ENCODE results near the gene USF2.

DNA sequence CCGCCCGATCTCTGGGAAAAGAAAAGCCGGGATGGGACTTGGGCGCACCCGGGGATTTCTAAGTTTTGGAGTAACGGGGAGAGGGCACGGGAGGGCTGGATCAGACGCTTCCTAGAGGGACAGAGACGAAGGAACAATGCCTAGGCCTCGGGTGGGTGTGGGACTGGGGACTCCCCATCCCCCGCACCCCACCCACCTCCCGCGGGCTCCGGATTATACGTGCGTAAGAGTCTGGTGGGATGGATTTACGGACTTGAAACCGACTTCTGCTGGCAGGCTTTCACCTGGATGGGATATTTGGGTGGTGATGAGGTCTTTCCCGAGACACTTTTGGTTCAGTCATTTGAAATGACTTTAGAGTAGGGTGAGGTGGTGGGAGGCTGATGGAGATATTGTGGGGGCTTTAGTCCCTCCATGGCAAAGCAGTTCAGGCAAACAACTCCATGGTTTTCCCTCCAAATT lies 653 bp downstream of the LSR start:
- PRO-cap = no peak

DNA sequence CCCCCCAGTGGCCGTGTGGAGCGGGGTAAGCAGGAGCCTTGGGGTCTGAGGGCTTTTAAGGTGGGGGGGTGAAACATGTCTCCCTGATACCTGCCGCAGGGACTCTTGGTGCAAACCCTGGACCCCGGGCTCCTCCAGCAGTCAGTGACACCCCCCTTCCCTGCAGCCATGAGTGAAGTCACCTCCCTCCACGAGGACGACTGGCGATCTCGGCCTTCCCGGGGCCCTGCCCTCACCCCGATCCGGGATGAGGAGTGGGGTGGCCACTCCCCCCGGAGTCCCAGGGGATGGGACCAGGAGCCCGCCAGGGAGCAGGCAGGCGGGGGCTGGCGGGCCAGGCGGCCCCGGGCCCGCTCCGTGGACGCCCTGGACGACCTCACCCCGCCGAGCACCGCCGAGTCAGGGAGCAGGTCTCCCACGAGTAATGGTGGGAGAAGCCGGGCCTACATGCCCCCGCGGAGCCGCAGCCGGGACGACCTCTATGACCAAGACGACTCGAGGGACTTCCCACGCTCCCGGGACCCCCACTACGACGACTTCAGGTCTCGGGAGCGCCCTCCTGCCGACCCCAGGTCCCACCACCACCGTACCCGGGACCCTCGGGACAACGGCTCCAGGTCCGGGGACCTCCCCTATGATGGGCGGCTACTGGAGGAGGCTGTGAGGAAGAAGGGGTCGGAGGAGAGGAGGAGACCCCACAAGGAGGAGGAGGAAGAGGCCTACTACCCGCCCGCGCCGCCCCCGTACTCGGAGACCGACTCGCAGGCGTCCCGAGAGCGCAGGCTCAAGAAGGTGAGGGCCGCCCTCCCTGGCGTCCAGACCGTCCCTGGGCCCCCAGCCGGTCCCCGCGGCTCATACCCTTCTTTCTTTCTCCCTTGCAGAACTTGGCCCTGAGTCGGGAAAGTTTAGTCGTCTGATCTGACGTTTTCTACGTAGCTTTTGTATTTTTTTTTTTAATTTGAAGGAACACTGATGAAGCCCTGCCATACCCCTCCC lies 1.5 kb upstream of the USF2 start:
- PRO-cap = bidirectional peak, plus-strand start at position 751 of the sequence, minus-strand start at position 761 of the sequence

GRCh38 chr19:35268772-35269188 lies at the start of gene USF2:
Gene USF2 (plus strand): TSS chr19:35268962.
- PRO-cap = bidirectional peak, plus-strand start at chr19:35268973, minus-strand start at chr19:35268920

- PRO-cap = no peak
These were observed 4.3 kb downstream of the USF2 start for GRCh38 chr19:35273122-35273323.

- PRO-cap = no peak
These were observed 3.7 kb upstream of the HAMP start for GRCh38 chr19:35278440-35279278.

DNA sequence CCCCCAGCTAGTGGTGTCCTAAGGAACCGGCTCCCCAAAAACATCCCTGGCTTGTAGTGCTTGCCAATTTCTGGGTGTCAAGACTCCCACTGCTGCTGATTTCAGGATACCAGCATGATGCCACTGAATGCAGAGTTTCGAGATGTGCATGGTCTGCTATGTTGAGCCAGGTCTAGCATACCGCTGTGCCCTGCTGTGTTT lies 1.4 kb upstream of the HAMP start:
- PRO-cap = no peak

- PRO-cap = no peak
These were observed 11.1 kb upstream of the FFAR2 start for GRCh38 chr19:35436678-35437628.

- PRO-cap = unidirectional peak, plus-strand start at chr19:35510087; unidirectional peak, minus-strand start at chr19:35510522
These were observed 3.4 kb downstream of the DMKN start for GRCh38 chr19:35509655-35510865.

GRCh38 chr19:35534087-35534480 lies 828 bp downstream of the GAPDHS start:
- PRO-cap = no peak

DNA sequence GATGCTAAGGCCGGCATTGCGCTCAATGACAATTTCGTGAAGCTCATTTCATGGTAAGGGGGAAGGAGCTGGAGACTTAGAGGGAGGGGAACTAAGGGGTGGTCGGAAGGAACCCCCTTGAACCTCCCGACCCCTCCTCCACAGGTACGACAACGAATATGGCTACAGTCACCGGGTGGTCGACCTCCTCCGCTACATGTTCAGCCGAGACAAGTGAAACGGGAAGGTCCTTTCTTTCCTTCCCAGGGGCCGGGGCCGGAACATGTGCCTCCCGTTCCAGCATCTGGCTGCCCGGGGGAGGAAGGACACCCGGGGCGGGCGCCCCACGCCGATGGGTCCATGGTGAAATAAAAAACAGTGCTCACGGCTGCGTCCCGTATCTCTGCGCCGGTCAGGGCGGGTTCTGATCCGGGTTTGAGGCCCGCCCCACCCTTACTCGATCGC lies 450 bp upstream of the TMEM147 start:
- PRO-cap = no peak

GRCh38 chr19:35612981-35613481 lies 496 bp downstream of the HAUS5 start:
- PRO-cap = no peak

- PRO-cap = bidirectional peak, plus-strand start at chr19:35645273, minus-strand start at chr19:35645117
These were observed 3.1 kb upstream of the COX6B1 start for GRCh38 chr19:35644951-35645550.

GRCh38 chr19:35712823-35713796 lies 4.7 kb upstream of the KMT2B start:
- PRO-cap = no peak

- PRO-cap = no peak
These were observed 3.0 kb downstream of the IGFLR1 start for GRCh38 chr19:35739154-35739772.

DNA sequence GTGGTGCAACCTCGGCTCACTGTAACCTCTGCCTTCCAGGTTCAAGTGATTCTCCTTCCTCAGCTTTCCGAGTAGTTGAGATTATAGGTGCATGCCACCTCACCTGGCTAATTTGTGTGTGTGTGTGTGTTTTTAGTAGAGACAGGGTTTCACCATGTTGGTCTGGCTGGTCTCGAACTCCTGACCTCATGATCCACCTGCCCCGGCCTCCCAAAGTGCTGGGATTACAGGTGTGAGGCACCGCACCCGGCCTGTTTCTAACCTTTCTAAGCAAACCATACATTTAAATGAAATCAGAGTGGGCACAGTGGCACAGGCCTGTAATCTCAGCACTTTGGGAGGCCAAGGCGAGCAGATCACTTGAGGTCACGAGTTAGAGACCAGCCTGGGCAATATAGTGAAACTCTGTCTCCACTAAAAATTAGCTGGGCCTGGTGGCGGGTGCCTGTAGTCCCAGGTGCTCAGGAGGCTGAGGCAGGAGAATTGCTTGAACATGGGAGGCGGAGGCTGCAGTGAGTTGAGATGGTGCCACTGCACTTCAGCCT lies 3.2 kb upstream of the ARHGAP33 start:
- PRO-cap = no peak

GRCh38 chr19:35869683-35870616 lies 1.6 kb downstream of the APLP1 start:
- PRO-cap = unidirectional peak, minus-strand start at chr19:35869774

DNA sequence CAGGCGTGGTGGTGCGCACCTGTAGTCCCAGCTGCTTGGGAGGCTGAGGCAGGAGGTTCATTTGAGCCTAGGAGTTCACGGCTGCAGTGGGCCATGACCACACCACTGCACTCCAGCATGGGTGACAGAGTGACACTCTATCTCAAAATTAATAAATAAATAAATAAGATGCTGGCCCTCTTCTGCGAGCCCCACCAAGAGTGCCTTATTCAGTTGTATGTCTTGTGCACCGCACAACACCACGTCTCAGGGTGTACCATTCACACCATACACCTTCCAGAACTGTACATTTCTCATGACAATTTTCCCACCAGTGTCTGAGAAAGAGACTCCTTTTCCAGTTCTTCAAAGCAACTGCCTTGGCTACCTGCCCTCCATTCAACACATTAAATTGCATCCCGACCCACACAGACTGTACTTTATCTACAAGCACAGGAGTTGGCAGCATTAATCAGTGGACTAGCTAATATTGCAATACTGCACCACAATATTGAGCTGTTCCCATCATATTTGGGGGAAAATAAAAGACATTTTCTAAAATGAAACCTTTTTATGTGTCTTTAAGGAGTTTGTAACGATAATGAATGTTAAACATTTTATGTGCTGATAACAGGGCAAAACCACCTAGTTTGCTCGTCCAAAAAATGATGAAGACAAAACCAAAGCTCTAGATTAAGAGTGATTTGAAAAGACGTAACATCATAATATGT lies 11.5 kb upstream of the HCST start:
- PRO-cap = no peak

GRCh38 chr19:35904595-35904995 lies 2.3 kb downstream of the HCST start:
- PRO-cap = no peak

DNA sequence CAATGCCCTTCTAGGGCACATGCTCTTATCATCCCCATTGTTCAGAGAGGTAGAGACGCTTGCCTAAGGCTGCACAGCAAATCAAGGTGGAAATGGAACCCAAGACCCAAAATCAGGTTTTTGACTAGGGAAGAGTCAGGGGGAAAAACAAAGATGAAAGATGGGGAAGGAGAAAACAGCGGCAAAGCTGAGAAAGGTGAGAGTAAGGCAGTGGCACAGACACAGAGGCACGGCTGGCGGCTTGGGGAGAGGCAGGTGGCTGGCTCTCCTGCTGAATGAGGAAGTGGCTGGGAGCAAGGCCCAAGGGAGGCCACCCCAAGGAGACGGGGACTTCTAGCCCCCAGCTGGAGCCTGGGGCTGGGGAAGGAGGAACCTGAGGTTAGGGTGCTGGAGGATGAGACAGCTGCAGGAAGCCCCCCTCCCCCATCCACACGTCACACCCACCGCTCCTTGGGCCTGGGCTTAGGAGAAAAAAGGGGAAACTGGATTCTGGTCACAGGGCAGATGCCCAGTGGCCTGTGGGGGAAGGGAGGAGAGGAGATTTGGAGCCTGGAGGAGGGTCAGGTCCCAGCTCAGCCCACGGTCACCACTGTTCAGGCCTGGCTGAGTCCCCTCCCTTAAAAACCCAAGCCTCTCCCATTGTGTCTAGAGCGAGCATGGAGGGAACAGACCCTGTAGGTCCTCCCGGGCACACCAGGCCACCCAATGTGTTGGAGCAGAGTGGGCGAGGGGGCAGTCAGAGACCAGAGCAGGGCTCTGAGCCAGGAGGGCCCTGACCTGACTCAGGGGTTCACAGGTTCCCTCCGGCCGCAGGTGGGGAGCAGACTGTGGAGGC lies 1.2 kb upstream of the TYROBP start:
- PRO-cap = unidirectional peak, plus-strand start at position 642 of the sequence

DNA sequence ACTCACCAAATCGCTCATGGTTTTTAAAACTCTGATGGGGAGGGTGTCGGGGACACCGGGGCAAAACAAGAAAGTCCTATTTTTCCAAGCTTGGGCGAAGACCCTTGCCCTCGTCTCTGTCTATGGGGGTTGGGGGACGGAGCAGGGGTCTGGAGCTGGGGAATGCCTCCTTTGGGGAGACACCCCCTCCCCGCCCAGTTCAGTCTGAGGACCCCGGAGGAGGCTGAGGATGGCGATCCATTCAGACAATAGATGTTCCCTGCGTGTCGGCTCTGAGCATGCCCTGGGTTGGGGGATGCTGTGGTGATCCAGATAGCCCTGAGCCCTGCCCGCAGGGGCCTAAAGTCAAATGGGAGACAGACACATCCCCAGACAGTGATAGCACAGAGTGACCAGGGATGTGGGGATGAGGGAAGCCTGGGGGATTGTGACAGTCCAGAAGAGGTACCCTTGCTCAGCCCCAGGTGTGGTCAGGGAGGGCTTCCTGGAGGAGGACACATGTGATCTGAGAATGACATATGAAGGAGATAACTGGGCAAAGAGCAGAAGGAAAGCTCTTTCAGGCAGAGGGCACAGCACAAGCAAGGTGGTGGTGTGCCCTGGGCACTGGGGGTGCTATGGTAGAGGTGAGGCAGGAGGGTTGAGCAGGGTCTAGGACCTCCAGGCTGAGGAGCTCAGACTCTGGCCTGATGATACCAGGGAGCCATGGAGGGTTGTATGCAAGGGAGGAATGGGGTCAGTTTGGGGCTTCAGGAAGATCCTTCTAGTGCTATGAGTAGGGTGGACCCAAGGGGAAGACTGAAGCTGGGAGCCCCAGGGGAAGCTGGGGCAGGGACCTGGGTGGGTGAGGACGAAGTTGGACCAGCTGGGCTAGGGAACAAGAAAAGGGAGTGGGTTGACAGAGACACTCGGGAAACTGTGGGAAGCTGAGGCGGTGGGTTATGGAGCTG lies 9.2 kb downstream of the LRFN3 start:
- PRO-cap = no peak